Duodenum (tissue), 1 donor: Measurements from ENCODE around the genes RETREG2, OBSL1 and STK11IP.

DNA sequence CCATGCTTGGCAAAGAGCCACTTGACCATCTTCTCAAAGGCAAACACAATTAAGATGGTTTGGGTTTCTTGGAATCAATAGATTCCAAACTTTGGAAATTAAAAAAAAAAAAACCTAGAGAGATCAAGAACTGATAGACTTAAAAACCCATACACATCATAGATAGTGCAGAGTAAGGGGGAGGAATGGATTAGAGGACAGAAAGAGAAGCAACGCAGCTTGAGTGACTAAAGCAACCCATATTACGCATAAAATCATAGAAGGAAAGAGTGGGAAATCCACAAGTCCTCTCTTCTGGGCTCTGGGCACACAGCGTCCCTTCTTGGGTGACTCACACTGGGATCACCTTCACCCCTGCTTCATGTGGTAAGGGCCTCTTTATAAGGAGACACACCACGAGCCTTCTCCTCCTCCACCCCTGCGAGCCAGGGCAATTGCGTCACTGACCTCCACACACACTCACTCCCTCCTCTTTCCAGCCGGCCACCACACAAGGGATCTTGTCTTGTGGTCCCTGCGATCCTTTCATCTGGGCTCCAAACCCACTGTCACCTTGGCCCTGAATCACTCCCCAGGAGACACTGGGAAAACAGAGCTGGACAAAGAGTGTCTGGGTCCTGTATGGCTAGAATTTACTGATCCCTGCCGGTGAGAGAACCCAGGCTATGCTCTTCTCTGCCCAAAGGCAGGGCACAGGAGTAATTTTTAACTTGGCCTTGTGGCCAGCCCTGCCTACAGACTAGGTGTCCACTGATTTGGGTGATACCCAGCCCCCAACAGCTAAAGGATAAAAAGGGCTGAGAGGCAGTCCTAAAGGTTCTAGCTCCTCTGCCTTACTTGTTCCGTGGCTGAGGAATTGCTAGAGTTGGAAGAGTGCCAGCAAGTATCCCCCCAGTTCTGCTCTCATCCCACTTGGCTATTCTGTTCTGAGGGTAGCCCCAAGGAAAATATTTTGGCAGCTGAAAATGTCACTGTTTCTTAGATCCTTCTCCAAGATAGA, 35.3 kb downstream of the NHEJ1 start:
- PRO-cap = unidirectional peak, plus-strand start at position 462 of the sequence

DNA sequence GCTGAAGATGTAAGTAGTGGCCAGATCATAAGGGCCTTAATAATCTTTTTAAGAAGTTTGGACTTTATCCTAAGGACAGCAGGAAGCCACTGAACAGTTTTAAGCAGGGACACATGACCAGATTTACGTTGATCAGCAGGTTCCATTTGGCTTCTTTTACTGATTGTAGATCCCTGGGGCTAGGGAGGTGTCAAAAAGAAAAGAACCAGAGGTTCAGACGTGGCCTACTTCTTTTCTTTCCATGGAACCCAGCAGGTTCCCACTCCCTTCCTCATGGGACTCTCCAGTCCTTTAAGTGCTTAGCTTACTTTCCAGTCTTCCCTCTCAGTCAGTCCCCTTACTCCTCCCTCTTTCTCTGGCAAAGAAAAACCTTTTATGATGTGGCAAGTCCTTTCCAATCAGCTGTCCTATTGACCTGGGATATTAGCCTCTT, 33.6 kb downstream of the NHEJ1 start:
- PRO-cap = unidirectional peak, minus-strand start at position 293 of the sequence

DNA sequence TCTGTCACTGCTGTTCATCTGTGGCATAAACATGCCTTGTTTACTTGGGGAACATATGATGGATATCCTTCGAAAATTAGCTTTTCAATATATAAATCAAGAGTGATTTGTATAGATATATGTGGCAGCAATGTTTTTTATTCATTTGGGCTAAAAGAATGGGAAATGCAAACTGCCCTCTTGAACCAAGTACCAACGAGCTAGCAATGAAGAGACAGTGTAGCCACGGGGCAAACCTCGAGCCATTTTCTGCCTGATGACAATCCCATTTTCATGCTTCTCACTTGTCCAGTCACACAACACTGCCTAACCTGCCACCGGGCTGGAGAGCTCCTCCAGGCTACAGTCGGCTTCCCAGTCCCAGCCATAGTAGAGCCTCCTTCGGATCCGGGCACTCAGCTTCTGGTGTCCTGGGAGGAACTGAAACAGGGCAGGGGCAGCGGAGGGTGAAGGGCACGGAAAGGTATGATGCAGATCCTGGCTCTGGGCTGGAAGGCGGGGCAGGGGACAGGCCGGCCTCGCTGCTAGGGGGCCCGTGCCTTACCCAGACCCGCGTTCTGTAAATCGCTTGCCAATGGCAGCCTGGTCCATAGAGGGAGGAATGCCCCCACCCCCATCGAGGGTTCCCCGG, 698 bp downstream of the CNPPD1 start:
- PRO-cap = bidirectional peak, plus-strand start at position 493 of the sequence, minus-strand start at position 404 of the sequence

- PRO-cap = bidirectional peak, plus-strand start at chr2:219178248, minus-strand start at chr2:219178116; unidirectional peak, minus-strand start at chr2:219178628
Observed at GRCh38 chr2:219177982-219179001, at the start of gene RETREG2. RETREG2 (plus strand) TSS chr2:219178275.

DNA sequence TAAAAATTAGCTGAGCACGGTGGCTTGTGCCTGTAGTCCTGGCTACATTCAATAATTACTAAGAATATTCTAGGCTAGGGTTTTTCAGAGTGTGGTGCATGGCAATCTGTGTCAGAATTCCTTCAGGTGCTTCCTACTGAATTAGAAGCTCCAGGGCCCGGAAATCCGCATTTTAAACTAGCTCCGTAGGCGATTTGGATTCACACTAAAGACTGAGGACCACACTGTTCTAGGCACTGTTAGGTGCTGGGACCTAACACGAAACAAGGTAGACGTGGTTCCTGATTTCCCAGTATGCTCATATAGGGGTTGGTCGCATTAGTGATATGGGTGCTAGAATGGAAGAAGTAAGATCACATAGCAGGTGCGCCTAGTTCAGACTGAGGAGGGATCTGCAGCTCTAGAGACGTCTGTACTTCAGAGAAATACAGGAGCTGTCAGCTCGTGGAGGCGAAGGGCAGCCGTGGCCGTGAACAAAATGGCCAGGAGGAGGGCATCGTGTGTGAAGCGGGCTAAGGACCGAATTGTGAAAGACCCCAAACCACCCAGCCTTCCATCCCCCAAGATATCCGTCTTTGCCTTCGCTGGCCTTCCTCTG, 469 bp upstream of the ZFAND2B start:
- PRO-cap = unidirectional peak, plus-strand start at position 378 of the sequence

DNA sequence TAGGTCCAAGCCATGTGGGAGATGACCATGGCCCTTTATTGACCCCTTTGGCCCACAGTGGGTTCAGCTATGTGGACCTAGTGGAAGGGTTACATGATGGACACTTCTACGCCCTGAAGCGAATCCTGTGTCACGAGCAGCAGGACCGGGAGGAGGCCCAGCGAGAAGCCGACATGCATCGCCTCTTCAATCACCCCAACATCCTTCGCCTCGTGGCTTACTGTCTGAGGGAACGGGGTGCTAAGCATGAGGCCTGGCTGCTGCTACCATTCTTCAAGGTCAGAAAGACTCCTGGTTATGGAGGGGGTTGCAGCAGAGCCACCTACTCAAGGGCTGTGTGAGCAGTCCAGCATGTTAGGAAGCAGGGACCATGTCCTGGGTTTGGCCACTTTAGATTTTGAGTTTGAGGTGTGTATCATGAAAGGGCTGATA, 1.3 kb downstream of the STK16 start:
- PRO-cap = no peak

GRCh38 chr2:219285806-219287035, 7.1 kb downstream of the DNAJB2 start:
- PRO-cap = no peak

DNA sequence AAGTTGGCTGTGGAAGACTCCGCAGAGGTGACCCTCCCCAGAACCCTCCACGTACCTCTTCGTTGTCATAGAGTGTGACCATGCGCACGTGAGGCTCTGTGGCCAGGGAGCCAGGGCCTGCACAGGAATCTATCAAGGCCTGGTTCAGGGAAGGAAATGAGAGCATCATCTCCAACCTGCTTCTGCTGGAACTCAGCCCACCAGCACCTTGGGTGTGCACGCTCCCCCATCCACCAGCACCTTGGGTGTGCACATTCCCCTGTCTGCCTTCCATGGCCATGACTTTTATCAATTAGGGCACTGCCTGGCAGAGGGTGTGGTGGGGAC, 4.7 kb downstream of the DNPEP start:
- PRO-cap = no peak

- PRO-cap = no peak
Observed at GRCh38 chr2:219408552-219409131, 9.5 kb upstream of the DES start.

DNA sequence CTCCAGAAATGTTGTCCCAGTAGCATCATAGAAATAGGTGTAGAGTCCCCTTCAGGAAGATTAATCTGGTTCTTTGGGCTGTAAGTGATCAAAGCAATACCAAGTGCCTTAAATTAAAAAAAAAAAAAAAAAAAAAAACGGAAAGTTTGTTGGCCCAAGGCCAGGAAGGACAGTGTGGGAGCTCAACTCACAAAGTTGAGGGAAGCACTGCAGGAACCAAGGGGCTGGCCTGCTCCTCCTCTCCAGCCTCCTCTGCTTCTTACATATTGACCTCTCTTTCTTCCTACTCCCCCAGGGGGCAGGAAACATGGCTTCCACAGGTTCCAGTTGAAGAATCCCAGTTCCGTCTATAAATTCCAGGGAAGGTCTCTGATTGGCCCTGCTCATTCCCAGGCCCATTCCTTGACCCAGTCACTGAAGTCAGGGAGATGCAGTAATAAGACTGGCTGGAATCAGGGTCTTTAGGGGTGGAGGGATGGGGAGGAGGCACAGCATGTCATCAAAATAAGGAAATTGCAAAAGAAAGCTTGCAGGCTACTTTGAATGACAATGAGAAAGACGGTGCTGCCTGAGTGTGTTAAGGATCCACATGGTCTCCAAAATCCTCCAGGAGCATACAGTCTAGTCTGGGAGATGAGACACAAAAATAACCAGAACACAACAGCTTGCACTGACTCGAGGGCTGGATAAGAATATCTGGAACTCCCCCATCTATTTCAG, 2.1 kb upstream of the DES start:
- PRO-cap = no peak

DNA sequence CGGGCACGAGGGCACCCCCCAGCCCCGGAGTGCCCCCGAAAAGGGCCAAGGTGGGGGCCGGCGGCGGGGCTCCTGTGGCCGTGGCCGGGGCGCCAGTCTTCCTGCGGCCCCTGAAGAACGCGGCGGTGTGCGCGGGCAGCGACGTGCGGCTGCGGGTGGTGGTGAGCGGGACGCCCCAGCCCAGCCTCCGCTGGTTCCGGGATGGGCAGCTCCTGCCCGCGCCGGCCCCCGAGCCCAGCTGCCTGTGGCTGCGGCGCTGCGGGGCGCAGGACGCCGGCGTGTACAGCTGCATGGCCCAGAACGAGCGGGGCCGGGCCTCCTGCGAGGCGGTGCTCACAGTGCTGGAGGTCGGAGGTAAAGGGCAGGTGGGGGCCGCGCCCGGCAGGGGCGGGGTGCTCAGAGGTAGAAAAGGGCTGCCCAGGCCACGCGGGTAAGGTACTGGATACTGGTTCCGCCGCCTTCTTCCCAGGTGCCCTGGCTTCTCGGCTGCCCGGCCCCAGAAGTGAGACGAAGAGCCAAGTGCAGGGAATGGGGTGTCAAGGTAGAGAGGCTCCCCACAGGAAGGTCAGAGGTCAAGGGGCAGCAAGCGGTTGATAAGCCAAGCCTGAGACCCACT, 477 bp downstream of the SPEG start:
- PRO-cap = unidirectional peak, minus-strand start at position 203 of the sequence

DNA sequence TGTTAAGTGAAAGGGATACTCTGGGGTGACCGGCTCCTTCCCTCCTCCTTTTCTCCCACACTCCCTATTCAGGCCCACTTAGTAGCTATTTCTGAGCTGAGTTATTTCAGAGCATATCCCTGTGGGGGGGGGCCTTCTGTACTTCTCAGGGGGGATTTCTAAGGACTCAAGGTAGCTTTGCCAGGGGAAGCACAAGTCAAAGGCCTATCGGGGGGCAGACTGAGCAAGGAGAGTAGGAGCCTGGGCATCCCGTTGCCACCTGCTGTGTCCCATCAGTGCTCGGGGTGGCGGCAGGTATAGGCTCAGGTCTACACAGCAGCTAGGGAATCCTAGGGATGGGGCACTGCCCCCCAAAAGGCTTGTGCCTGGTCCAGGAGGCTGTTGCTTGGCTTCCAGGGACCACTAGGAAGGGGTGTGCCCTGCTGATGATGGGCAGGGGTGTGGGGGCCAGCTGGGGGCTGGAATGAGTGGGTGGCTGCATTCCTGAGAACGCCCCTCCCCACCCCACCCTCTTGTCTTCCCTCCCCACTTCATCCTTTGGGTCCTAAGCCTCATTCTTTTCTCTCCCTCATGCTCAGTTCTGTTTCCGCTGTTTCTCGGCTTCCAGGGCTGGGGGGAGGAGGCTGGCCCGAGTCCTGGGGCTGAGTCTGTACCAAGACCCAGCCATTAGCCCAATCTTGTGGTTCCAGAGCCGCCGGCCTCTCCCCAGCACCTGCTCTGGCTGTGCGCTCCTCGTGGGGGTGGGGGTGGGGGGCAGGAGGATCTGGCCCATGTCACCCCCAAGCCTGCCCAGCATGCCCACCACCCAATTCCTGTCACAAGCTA, 12.7 kb downstream of the SPEG start:
- PRO-cap = no peak

DNA sequence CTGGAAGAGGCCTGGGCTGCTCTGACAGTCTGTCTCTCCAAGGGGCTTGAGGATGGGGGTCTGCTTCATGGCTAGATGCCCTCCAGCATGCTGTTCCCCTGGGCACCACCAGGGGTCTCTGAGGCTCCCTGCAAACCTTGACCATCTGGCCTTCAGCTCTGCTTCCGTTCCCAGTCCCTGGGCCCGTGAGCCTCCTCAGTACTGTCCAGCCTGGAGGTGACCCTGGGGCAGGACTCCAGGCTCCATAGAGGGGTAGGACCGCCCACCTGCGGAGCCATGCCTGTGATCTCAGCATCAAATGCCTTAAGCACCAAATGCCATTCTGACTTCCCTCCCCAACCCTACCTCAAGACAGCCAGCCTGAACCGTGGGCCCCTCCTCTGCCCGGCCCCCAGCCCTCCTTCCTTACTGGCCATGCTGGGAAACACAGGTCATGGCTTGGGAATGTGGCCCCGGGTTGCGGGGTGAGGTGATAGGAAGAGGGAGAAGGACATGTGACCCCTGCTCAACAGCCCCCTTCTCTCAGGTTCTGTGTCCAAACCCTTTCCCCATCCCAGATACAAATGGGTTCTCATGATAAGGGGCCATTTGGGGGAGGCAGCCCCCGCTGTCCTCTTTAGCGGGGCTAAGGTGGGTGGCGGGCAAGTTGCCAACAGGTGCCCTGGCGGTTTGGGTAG, 25.0 kb downstream of the SPEG start:
- PRO-cap = no peak

- PRO-cap = no peak
Observed at GRCh38 chr2:219476380-219476613, 19.6 kb upstream of the SPEGNB start.

DNA sequence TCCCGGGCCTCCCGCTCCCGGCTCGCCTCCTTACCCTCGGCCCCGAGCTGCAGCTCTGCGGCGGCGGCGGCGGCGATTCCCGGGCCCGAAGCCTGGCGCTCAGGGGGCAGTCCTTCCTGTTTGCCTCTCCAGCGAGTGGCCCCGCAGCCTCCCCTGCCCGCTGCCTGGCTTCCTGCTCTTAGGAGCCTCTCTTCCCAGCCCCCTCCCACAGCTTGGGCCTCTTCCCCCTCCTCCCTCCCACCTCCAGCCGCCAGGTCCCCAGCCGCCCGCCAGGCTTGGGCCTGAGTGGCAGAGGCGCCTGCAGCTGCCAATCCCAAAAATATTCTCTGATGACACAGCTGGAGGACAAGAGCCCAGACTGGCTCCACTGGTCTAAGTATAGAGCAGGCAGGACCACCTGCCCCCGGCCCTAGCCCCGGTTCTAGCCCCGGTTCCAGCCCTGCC, at the start of gene OBSL1:
Gene OBSL1 (minus strand): TSS at position 180 of the 444 bp plus-strand sequence.
- PRO-cap = no peak

DNA sequence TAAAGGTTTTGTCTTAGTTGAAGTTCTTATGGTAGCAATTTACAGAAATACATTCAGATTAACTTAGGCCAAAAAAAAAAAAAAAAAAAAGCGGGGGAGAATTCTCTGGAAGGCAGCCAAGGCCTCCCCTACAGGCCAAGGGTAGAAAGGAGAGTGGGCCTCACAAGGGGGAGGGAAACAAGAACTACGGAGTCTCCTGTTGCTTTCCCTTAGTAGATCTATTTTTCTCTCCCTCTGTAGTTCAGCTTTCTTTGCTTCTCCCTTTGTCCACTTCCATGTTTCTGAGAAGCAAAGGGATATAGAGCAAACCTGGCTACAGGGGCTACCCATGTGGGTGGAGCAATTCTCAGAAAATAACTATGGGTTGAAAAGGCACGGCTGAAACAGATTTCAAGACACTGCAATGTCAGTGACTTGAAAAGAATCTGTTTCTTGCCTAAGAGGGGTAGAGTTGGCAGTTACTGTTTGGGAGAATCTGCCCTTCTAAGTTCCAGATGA, 2.3 kb upstream of the STK11IP start:
- PRO-cap = no peak

- PRO-cap = bidirectional peak, plus-strand start at chr2:219597892, minus-strand start at chr2:219597777
Observed at GRCh38 chr2:219597438-219598635, at the start of gene STK11IP. STK11IP (plus strand) TSS chr2:219597857.

DNA sequence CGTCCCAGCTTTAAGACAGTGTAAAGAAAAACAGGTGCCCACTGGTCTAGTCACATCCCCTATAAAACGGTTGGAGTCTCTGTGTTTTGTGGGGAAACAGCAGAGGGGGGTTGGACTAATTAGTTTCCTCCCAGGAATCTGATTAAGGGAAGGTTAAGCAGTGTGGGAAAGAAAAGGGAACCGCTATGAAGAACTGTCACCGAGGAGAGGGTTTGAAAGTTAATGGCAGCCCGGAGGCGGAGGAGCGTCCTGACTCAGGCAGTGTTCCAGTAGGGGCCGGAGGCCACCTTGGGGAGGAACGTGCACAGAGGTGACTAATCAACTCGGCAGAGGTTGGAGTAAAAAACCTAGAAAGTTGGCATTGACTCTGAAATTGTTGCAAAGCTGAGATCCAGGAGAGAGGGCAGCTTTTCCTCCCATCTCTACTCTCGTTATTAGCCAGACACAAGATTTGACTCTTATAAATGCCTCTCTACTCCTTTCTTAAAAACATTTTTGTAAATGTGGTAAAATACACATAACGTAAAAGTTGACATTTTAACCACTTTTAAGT, 224.8 kb downstream of the SLC4A3 start:
- PRO-cap = no peak

DNA sequence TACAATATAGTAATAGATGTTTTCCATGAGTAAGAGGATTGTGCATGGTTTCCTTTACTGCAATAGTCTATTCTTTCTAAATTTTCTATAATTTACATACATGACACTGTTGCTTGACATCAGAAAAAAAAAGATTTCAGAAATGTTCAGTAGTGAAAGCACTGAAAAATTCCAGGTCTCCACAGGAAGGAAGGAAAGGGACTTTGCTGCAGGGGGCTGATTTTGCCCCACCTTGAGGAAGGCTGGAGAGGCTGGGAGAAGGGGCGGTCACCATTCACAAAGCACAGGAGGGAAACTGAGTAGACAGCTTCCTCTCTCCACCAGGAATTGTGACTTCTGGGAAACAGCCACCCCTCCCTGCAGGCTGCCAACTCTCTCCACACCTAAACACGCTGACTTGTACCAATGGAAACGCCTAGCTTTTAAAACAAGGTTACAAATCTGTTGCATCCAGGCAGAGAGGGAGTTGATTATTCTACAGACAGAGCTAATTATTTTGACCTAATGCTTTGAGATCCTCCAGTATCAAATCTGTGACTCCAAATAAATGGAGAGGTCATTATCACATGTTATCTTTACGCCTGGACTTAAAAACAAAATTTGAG, 42.9 kb downstream of the EPHA4 start:
- PRO-cap = no peak

DNA sequence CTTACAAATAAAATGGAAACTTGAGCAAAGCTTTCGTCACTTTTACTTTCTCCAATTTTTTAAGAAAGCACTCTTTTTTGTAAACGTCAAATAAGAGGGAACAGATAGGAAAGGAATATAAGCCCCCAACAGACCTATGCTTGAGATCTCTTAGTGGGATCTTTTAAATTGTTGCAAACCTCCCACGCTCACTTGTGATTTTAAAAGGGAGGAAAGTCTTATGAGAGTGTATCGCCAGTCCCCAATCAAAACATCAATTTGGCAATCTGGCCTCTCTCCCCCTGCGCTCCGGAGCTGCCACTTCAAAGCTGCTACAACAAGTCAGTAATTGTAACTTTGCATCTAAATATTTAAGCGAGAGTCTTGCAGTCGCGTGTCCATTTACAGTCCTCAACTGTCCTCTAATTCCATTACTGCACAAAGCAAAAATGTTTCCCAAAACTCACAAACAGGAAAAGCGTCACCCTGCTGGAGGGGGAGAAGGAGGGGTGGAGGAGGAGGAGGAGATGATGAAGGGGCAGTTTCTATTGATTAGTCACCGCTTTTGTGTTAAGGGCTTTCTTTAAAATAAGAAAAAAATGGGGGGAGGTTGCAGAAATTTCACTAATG, 8.4 kb downstream of the PAX3 start:
- PRO-cap = no peak